RPMI7951 (cell line): ENCODE data around the genes DRD5 and WDR1.

- RAMPAGE, long total RNA = no peak
Measured at GRCh38 chr4:8216760-8217322, 17.8 kb downstream of the SH3TC1 start.

DNA sequence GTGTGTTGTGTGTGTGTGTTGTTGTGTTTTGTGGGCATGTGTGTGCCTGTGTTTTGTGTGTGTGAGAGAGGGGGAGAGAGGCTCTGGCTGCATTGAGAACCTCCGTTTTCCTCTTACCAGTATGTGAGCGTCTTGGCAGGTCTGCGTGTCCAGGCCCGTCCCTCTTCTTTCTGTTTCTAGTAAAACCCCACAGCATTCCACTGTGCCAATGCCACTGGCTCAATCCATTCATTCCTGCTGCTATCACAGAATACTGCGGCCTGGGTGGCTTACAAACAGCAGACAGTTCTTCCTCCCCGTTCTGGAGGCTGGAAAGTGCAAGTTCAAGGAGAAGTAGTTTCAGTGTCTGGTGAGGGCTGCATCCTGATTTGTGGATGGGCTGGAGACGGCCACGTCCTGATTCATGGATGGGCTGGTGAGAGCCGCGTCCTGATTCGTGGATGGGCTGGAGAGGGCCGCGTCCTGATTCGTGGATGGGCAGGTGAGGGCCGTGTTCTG, 15.4 kb upstream of the HTRA3 start:
- RAMPAGE, long total RNA = no peak

DNA sequence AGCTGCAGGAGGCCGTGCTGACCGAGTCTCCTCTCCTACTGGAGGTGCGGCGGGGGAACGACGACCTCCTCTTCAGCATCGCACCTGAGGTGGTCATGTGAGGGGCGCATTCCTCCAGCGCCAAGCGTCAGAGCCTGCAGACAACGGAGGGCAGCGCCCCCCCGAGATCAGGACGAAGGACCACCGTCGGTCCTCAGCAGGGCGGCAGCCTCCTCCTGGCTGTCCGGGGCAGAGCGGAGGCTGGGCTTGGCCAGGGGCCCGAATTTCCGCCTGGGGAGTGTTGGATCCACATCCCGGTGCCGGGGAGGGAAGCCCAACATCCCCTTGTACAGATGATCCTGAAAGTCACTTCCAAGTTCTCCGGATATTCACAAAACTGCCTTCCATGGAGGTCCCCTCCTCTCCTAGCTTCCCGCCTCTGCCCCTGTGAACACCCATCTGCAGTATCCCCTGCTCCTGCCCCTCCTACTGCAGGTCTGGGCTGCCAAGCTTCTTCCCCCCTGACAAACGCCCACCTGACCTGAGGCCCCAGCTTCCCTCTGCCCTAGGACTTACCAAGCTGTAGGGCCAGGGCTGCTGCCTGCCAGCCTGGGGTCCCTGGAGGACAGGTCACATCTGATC, 36.6 kb downstream of the HTRA3 start:
- RAMPAGE, long total RNA = no peak

- RAMPAGE, long total RNA = no peak
Measured at GRCh38 chr4:8309172-8309956, 39.8 kb downstream of the HTRA3 start.

DNA sequence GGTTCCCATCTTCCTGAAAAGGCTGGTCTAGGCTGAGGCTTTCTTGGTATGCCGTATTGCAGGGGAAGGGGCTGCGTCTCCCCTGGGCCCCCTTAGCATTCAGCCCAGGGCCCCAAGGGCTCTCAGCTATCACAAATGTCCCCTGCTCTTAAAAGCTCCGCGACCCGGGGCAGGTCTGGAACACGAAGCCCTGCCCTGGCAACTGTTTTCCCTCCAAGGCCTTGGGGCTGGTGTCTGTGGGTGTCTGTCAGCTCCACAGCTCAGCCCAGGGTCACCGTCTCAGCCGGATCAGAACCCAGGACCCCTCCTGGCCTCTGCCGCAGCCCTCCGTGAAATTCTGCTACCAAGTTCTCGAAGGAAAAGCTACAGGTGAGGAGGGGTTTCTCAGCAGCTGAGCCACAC, 61.3 kb downstream of the ACOX3 start:
- RAMPAGE, long total RNA = no peak

- RAMPAGE, long total RNA = no peak
Measured at GRCh38 chr4:8402546-8403141, 37.9 kb downstream of the ACOX3 start.

DNA sequence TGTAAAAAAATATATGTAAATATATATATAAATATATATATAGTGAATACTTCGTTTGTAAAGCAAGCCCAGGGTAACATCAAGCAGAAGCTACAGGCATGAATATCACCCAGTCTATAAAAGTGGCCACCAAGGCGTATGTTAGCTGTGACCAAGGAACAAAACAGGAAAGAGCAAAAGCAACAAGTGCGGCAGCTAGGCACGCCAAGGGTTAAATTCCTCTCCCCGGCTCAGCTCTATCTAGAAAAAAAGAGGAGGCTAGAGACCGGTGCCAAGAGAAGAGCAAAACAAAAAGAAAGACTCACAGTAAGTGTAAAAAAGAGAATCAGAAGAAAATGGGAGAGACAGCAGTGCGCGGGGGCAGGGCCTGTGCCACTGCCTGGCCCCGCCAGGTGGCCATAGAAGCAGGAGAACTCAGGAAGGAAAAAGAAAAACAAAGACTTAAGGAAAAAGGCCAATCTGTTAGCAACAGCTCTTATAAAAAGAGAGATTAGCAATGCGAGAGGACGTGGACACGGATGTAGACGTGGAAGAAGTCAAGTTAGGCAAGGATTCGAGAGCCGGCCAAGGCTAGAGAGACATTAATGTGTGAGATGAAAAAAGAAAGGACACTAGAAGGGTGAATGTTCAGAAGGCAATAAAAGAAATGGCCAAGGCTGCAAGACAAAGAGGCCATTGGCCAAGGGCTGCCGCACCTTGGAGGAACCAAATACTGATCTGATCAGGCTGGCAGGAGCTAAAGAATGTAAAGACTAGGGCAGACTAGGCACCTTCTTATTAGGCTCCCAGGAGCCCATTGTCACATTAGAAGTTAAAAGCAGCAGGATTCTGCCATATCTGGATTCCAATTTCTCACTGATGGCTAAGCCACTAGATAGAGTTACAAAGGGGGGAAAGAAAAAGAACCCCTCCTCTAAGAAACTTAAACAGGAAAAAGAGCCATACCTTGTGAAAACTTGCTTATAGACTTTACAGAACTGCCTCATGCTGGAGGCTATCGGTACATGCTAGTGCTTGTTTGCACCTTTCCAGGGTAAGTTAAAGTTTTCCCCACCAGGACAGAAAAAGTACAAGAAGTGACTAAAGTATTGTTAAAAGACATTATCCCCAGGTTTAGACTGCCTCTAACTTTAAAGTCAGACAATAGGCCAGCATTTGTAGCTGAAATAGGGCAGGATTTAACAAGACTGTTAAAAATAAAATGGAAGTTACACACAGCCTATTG, 3.0 kb downstream of the ACOX3 start:
- RAMPAGE, long total RNA = no peak

DNA sequence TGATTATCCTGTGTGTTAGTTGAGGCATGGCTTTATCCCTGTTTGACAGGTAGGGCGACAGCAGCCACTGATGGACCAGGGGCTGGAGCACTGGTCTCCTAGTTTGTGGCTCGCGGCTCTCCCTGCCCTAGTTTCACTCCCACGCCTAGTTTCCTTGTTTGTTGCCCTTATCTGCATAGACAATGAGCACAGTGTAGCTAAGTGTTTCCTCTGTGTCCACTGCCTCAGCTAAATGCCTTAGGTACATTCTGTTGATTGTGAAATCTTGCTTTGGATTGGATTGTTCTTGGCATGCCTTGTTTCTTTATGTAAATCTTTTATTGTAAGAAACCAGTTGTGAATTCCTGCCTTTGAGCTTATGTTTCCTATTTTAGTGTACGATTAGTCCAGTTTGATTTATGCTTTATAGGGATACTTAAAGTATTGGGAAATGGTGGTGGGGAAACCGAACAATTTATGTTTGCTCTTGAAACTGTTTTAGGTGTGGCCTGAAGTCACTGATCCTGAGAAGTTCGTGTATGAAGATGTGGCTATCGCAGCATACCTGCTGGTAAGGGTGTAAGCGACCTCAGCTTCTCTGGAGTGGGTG, 11.0 kb downstream of the TRMT44 start:
- RAMPAGE, long total RNA = no peak

DNA sequence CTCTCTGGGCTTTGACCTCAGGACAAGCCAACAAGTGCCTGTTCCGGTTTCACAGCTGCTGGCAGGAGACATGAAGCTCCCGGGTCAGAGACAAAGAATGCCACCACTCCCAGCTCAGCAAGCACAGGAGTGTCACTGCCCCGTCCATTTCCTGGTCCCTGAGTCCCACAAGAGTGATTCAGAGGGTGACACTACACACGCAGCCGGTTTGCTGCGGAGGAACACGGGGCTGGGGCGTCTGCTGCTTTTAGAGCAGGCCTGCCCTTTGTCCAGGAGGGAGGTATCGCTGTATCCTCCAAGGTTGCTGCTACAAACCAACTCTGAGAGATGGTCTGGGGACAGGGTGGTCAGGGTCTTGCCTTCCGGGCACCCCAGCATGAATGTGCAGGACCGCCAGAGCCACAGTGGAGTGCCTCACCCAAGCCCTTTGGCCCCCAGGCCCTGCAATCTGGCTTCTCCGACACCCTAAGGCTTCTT, 49.5 kb downstream of the CPZ start:
- RAMPAGE, long total RNA = no peak

- RAMPAGE, long total RNA = no peak
Measured at GRCh38 chr4:9153144-9154231, 16.7 kb upstream of the FAM90A26 start.

- RAMPAGE, long total RNA = no peak
Measured at GRCh38 chr4:9707197-9707754, 74.2 kb upstream of the DRD5 start.

DNA sequence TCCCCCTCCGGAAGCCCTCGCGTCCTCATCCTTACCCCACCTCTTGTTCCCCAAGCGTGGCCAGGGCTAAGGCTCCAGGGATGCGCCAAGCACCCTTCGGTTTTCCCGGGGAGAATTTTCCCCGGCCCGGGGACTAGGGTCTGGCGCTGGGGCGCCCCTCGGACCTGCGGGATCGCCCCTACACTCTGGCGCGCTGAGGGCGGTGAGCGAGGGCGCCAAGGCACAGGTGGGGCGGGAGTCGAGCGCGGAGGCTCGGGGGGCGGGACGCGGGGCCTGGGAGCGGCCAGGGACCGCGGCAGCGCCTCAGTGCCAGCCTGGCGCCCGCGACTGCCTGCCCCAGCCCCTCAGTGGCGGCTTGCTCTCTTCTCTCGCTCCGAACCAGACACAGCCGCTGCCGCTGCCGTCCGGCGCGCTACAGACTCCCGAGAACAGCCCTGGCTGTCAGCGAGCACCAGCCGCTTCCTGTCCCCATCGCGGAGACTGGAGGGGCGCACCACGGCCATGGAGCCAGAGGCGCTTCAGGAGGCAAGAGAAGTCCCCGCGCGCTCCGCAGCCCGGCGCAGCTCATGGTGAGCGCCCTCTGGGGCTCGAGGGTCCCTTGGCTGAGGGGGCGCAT, at the start of gene DRD5:
Gene DRD5, plus strand, starts transcription at position 306 of the 616 bp plus-strand sequence.
- RAMPAGE, long total RNA = no peak

DNA sequence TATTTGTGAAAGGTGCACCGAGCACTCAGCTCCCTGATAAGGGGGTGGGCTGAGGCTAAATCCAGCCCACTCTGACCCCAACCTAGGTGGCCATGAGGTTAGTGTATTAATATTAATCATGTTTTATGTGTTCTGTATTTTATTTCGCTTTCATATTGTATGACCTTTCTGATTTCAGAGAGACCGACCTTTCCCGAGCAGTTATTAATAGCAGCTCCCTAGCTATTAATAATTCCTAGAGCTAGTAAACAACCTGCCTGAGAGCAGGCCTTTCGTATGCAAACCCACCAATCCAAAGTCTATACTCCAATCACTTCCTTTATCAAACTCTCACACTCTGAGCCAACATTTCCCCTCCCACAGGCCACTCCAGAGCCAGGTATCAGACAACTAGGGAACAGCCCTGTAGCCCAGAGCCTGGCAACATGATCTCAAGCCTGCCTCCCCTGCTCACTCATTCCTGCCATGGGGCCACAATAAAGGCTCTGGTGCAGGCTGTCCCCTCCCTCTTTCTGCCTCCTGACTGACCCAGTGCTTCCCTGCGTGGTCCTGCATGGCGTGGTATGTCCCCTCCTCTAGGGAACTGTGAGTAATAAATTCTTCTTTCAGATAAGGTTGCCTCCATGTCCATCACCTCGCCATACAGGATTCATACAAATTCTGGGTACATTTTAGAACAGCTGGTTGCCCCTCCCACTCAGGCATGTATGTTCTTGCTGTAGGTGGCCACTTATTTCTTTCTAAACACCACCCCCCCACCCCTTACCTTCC, 73.7 kb downstream of the SLC2A9 start:
- RAMPAGE, long total RNA = no peak

DNA sequence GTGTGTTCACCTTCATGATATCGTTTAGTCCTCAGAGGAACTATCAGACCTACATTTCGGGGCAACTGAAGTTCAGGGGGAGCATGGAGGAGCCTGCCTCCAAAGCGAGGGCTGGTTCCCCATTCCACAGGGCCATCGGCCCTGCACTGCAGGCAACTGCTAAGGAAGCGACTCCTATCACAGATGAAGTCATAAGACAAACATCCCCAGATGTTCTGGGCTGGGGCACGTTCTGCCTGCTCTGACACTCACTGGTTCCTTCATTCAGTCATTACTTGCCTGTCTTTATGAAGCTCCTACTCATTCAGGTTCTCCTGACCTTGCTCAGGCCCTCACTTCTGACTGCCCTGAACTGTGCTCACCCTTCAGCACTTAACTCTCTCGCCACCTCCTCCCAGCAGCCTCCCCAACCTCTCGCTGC, 2.5 kb upstream of the SLC2A9 start:
- RAMPAGE, long total RNA = no peak

DNA sequence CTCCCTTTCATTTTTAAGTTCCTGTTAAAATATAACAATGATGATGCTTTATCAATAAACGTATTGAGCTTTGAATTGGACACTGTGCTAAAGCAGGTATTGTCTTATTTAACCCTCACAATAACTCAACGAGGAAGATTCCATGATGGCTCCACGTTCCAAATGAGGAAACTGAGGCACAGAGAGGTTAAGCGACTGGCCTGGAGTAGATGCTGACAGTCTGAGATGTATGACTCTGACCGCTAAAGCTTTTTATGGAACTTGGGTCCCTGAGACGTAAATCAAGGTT, 36.0 kb upstream of the SLC2A9 start:
- RAMPAGE, long total RNA = no peak

DNA sequence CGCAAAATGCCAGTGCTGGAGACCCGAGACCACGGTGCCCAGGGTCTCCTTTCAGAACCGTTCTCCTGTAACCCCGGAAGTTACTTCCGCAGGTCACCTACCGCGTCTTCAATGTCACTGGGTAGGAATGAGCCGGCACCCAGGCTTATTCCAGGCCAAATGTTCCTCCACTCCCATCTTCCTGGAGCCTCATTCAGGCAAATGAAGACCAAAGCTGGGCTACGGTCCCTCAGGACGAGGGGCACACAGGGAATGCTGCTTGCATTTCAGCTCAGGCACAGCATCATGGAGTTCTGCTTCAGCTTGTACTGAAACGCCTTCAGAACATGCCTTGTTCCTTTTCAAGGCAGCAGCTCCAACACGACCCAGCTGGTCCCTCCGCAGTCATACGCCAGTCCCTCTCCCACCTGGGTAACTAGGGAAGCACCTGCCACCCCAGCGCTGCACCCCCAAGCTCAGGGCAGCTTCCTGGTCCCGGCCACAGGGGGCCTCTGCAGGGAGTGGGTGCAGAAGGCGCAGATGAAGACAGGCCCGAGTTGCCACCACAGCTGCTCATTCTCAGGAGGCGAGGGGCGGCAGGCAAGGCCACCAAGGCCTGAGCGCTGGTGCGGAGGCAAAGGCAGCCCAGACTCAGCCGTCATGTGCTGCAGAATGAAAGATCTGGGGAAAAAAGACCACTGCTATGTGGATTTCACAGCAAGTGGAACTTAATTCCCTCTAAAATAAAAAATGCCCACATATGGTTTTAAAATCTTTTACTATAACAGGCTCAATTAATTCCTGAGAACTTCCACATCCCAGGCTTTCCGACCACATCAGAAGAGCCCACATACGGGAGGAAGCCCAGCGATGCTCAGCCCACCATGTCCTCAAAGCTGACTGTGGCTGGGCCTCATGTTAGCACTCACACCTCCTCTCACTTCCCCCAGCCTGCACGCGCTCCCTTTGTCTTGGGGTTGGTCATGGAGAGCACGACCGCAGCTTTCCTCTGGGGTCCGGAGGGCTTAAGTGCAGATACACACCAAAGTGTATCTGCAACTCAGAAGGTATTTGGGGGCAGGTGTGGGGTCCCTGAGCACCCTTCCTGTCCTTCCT, 21.7 kb downstream of the WDR1 start:
- RAMPAGE, long total RNA = no peak

DNA sequence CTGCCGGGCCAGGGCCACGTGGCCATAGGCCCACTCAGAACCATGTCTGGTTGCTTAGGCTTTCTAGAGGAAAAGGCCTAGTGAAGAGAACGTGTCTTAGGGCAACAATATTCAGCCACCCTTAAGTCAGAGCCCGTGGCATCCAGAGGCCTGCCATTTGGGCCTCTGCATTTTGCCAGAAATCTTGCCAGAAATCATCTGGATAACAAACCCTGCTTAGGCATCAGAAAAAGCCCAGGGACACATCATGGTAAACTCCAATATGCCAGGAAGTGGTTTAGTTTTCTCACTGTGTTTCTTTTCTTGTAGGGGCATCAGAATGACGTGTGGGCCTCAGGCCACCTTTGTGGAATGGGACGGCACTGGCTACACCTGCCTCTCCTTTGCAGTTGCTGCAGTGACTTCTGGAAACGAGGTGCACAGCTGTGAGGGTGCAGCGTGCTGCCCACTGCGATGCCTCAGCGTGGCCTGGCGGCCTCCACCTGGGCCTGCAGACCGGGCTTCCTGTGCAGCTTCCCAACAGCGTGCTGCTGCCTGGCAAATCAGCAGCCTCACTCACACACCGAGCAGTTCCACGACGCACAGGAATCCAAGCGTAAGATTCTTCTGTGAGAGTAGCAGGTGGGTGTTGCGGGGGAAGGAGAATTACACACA, 17.3 kb downstream of the WDR1 start:
- RAMPAGE, long total RNA = no peak

DNA sequence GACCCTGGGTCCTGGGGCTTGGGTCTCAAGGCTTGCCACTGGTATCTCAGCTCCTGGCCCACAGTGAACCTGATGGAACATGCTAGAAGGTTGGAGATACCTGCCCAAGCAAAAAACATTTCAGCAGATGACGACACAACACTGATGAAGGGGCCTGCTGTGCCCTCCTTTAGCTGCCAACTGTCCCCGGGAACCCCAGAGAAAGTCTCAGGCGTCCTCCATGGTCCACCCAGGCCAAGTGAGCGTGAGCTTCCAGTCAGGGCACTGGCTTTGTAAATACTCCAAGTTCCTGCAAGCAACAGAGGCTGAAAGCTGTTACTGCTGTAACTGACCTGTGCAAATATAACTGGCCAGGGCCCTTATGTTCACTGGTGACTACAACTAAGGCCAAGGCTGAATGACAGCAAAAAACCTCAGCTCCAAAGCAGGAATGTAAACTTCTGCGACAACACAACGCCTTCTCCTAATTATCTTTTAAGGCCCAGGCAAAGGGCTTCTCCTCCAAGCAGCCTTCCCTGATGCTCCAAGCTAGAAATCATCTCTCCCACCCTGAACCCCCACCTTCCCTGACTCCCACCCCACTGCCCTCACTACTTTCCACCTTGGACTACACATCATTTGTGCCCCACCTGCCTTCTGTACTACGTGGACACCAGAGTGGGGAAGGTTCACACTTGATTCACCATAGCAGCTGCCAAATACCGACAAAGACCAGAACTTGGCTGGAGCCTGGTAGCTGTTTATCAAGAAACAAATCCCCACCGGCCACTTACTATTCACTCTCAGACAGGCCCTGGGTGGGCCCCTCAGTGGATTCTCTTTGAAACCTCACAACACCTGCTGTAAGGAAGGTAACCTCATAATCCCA, 8.1 kb downstream of the WDR1 start:
- RAMPAGE, long total RNA = no peak

DNA sequence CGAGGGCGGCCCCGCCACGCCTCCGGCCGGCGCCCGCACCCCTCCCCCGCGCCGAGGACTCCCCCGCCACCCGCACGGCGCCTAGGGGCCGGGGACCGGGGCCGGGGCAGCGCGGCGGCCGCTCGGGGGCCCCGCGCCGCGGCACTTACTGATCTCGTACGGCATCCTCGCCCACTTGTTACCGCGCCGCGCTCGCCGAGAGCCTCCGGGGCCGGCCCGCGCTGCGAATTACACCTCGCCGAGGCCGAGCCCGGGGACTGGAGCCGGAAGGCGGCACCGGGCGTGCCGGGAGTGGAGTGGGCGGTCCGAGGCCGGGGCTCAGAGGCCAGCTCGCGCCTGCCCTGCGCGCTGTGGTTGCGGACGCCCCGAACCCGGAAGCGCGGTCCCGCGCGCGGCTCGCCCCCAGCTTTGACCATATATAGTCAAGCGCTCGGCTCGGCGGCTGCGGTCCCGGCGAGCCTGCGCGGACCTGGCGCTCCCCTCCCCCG, at the start of gene WDR1:
Gene WDR1, minus strand, starts transcription at position 298 of the 488 bp plus-strand sequence.
- RAMPAGE, long total RNA = start-site peak on the minus strand centred at position 272 of the sequence, 61 bp wide, 122 and 180 reads in 2 replicates

DNA sequence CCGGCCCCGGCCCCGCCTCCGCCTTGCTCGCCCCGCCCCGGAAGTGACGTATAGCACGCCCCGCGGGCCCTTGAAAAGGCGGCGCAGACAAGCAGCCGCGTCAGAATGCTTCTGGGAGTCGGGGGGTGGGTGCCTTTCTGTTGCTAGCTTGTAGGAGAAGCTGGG, 273 bp upstream of the WDR1 start:
- RAMPAGE, long total RNA = no peak